AG08470 (cell line): Measurements from ENCODE around the gene SLC6A19.

- RRBS = no CpG with 5 or more reads among the region's 17 CpGs
These were observed 7.7 kb downstream of the SDHA start for GRCh38 chr5:225713-226317.

DNA sequence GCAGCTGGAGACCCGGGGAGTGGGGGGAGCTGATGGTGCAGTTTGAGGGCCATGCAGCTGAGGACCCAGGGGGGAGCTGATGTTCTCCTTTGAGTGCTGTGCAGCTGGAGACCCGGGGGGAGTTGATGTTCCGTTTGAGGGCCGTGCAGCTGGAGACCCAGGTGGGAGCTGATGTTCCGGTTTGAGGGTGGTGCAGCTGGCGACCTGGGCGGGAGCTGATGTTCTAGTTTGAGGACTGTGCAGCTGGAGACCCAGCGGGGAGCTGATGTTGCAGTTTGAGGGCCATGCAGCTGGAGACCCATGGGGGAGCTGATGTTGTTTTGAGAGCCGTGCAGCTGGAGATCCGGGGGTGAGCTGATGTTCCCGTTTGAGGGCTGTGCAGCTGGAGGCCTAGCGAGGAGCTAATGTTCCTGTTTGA, 14.6 kb downstream of the PDCD6 start:
- RRBS = 81% methylated on average over 5 of the region's 12 CpGs

GRCh38 chr5:611554-611959, 583 bp upstream of the CEP72 start:
- RRBS = 3% methylated on average over 11 of the region's 19 CpGs

GRCh38 chr5:671897-672643, 21.1 kb downstream of the TPPP start:
- RRBS = no CpG with 5 or more reads among the region's 17 CpGs

GRCh38 chr5:864083-864636, 13.4 kb upstream of the ZDHHC11 start:
- RRBS = no CpG with 5 or more reads among the region's 22 CpGs

DNA sequence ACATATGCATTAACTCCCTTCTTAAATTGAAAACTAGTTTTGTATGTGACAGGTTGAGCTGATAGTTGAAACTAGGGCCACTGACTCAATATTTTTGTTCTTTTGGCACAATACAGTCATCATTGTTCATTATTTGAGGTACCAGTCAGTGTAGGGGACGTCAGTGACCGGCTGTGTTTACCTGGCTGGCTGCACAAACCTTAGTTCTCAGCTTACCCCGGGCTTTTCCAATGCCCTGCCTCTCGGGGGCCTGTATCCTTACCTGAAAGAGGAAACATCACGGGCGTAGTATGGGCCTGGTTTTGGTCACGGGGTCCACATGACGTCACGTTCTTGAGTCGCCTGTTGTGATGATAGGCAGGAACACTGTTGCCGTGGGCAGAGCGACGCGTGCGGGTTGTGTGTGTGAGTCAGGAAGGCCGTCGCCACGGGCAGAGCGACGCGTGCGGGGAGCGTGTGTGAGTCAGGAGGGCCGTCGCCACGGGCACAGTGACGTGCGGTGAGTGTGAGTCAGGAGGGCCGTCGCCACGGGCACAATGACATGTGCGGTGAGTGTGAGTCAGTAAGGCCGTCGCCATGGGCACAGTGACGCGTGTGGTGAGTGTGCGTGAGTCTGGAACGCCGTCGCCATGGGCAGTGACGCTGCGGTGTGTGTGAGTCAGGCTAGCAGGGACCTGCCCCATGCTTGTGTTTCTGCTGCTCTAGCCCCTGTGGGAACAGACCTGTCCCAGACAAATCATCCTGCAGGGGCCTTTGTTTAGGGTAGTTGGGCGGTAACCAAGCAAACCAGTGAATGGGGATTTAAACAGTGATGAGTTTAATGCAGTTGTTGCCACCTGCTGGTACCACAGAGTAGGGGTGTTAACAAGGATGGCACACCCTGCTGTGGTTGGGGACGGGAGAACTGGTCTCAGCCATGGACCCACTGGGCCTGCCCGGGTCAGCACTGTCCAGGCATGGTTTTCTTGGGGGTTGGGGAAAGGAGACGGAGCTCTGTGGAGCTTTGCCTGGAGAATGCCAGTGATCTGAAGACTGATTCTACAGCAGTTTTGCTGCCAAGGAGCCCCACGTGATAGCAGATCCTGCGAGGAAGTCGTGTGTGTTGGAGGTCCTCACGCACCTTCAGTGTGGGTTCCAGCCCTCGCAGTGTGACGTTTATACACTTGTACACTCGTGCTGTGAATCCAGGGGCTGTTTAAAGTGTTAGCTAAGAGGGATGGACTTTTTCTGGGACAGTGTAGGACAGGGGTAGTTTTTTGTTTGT, 19.8 kb downstream of the TRIP13 start:
- RRBS = 83% methylated on average over 1 of the region's 53 CpGs

- RRBS = 15% methylated on average over 6 of the region's 47 CpGs
These were observed 44.7 kb upstream of the NKD2 start for GRCh38 chr5:963438-964799.

- RRBS = 36% methylated on average over 2 of the region's 11 CpGs
These were observed 26.2 kb upstream of the NKD2 start for GRCh38 chr5:982431-982787.

GRCh38 chr5:991579-991921, 17.1 kb upstream of the NKD2 start:
- RRBS = no CpG with 5 or more reads among the region's 5 CpGs

DNA sequence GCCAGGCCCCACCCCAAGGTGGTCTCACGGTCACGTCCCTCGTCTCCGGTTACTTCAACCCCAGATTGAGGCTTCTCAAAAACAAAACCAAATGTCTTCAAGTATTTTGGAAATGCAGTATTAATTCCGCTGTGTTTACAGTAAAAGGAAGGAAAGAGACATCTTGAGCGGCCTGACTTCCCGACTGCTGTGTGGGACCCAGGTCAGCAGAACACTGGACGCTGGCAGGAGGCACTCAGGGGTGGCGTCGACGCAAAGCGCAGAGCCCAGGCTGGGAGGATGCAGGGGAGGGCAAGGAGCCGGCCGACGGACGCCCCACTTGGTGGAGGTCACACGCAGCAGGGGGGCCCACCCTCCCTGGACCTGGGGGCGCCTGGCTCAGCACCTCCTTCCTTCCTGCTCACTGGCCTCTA, 19.8 kb downstream of the SLC12A7 start:
- RRBS = no CpG with 5 or more reads among the region's 18 CpGs

DNA sequence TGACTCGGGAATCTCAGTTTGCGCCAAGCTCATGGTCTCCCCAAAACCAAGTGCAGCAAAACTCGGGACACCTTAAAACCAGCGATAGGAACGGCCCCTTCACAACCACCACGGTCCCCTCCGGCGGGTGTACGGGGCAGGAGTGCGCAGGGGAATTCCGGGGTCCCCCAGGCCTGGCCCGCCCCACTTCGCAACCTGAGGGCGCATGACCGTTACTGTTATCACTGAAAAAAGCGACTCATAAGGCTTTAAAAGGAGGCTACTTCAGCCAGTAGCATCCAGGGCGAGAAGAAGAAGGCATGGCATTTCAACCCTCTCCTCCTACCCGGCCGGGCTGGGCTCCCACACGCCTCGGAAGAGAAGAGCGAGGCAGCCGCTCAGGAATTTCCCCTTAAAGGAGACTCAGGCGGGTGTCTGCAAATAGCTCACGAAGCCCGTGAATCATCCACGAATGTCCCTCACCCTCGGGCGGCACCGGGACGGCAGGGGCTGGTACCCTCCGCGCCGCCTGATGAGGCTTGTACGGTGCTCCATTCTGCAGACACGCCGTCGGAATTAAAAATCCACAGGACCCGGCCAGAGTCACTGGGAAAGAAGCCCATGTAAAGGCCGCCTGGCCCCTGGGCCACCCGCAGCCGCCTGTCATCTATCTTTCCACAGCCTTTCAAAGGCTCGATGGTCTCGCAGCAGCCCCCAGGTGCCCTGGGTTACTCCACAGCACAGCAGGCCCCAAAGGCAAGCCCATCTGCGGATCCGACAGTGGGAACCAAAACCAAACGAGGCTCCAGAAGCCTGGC, 11.9 kb downstream of the SLC12A7 start:
- RRBS = 76% methylated on average over 9 of the region's 47 CpGs

DNA sequence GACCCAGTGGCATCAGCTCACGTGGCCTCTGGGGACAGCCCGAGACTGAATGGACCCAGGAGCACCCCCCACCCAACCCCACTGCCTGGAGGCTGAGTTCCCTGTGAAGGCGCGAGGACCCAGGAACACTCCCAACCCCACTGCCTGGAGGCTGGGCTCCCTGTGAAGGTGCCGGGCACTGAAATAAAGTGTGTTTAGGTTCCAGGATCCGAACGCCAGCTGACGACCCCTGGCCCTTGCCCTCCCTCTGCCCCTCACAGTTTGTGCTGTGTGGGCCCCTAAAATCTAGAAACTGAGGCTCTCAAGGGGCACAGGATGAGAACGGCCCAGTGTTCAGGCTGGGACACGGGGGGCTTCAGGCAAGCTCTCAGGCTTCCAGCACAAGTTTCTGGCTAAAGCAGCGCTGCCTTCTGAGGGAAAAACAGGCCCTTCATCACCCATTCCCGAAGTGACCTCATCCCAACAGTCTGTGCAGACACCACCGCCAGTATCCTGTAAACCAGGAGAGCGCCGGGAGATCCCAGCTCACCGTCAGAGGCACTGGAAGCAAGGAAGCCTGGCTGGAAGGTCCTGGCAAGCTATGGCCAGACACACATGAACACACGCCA, 8.9 kb downstream of the SLC12A7 start:
- RRBS = no CpG with 5 or more reads among the region's 17 CpGs

DNA sequence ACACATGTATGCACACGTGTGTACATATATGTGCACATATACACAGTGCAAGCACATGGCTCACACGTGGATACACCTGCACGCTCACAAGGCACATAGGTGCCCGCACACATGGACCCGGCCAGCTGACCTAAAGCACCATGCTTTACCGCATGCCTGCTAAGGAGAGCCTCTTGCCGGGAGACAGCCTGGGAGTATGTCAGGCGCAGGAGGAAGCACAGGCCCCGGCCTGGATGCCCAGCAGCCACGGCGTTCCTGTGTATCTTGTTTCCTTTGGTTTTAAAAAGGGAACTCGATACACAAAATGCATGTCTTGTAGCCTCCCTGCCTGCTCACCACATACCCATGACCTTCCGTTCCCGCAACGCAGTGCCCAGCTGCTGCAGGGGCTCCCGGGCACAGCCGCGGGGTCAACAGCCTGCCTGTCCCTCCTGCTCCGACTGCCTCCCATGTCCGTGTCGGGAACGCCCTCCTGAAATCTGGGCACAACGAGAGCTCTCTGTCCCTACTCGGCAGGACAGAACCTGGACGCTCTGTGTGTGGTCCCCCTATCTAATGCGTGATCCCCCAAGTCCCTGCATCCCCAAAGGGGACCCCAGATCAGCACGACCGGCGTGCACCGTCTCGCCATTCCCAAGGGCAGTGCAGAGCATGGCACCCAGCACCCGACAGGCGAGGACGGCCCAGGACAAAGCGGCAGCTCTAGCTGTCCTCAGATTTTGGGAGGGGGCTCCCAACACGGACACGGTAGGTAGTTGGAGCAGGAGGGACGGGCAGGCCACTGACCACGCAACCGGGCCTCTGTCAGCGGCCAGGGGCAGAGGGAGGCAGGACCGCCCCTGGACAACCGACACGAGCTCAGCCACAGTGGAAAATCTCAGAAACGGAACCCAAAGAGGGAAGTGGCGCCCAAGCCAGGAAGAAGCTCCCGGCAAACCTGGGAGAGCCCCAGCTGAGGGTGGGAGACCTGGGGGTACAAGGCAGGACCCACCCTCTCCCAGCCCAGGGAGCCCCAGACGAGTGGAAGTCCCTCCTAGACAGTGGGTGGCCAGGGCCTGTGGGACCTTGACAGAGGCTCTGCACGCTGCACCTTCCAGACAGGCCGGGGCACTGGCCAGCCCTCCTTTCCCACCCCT, 3.4 kb downstream of the SLC12A7 start:
- RRBS = 83% methylated on average over 5 of the region's 50 CpGs

DNA sequence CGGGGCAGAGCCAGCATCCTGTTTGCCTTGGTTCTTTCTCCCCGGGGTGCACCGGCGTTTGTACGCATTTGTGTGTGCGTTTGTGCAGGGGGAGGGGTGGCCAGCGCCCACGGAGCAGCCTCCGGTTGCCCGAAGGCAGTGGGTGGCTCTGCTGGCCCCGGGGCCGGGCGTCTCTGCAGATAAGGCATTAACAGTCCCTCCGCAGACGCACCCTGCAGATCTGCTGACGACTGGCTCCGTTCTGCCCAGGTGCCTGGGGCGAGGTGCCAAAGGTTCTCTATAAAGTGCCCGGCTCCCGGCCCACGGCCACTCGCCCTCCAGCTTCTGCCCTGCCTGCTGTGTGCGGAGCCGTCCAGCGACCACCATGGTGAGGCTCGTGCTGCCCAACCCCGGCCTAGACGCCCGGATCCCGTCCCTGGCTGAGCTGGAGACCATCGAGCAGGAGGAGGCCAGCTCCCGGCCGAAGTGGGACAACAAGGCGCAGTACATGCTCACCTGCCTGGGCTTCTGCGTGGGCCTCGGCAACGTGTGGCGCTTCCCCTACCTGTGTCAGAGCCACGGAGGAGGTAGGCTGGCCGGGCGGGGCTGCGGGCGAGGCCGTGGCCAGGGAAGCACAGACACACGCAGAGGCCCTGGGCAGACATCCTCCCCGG, at the start of gene SLC6A19:
Gene SLC6A19, plus strand, starts transcription at position 309 of the 653 bp plus-strand sequence.
- RRBS = 45% methylated on average over 23 of the region's 46 CpGs

GRCh38 chr5:1326013-1327221, 18.5 kb downstream of the CLPTM1L start:
- RRBS = no CpG with 5 or more reads among the region's 24 CpGs

- RRBS = no CpG with 5 or more reads among the region's 14 CpGs
These were observed 16.3 kb upstream of the SLC6A3 start for GRCh38 chr5:1461408-1462028.

DNA sequence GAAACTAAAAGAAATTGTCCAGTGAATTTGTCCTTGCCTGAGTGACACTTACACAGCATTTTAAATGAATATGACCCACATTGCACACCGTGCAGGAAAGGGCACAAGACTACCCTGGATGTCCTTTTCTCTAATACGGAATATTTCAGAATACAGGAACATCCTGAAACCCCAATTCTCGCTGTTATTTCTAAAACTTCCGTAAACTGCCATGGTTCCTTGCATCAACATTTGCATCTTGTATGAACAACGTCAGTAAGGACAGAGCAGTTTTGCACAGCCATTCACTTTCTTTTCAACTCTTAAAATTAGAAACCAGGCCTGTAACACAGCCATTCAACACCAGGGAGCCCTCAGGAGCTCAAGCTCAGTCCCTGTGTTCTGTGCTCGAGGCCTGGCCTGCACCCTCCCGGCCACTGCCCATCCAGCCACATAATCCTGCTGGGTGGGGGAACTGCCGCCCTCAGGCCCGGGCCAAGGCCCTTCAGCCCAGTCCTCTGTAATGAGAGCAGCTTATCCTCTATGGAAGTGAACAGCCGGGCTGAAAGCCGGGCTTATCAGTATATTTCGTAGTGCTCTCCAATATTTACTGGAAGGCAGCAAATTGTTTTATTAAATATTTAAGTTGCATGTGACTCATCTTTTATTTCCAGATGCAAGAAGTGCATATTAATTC, 33.0 kb upstream of the SLC6A3 start:
- RRBS = 90% methylated on average over 4 of the region's 12 CpGs

DNA sequence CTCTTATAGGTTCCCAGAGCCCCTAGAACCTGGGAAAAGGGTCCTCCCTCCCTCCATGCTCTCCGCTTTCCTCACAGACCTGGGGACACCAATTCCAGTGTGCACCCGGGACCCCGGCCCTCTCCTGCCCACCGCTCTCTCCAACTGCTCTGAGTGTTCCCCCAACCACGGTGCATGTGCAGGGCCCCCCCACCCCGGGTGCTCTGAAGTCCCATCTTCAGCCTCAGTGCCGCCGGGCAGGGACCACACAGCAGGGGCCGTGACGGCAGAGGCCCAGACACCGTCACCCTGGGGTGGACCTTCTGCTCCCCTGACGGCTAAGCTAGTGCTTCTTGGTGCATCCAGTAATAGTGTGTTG, 36.0 kb upstream of the SLC6A3 start:
- RRBS = 92% methylated on average over 2 of the region's 12 CpGs

- RRBS = no CpG with 5 or more reads among the region's 45 CpGs
These were observed 37.0 kb downstream of the LPCAT1 start for GRCh38 chr5:1486433-1487411.

DNA sequence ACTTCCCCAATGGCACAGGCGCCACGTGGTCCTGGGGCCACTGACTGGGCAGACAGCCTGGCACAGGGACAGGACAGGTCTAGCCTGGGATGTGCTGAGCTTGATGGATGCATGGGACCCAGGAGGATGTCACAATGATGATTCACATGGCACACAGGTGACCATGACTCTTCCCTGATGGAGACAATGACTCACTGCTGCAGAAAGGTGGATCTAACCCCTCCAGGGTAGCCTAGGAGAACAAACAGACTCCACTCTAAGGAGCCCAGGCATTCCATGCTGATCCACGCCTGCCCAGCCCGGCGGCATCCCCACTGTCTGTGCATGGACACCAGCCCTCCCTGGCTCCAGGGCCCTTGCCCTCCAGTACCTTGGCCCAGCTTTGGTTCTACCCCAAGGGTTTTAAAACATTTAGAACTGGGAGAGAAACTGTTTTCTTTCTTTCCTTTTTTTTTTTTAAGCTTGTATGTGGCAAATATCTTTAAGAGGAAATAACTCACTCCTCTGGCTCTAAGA, 7.5 kb downstream of the LPCAT1 start:
- RRBS = no CpG with 5 or more reads among the region's 5 CpGs